GM12891 (cell line): ENCODE measurements around a stretch of chr4.

- RRBS, result no CpG with 5 or more reads among the region's 5 CpGs
Observed at GRCh38 chr4:99087880-99088126, 785 bp downstream of the ADH5 start.

DNA sequence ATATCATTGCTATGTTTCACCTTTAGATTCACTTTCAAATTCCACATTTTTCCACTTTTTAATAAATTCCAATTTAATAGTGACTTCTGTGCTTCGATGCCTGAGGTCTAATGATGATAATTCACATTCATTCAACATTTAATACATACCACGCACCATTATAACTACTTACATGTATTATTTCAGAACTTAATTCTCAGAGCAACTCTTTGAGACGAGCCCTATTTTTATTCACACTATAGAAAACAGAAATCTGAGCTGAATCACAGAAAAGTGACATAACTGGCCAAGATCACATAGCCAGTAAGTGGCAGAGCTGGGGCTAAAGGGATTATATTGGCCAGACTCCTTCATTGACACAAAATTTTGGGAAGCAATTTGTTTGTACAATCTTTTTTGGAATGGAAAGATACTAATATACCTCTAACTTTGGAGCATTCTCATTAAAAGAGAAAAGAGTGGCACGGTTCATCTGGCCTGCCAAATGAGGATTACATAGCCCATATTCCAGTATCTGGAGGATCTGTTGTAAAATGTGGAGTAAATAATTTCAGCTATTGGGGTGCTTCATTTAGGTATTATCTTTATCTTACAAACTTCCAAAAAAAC, 4.5 kb downstream of the ADH4 start:
- RRBS, result no CpG with 5 or more reads among the region's 4 CpGs

GRCh38 chr4:99828432-99828752, 11.8 kb downstream of the DAPP1 start:
- RRBS, result no CpG with 5 or more reads among the region's 1 CpG

GRCh38 chr4:99950410-99951102, 481 bp upstream of the H2AZ1 start:
- RRBS, result 2% methylated on average over 8 of the region's 51 CpGs

GRCh38 chr4:100342847-100343123, 152.5 kb upstream of the DDIT4L start:
- RRBS, result no CpG with 5 or more reads among the region's 1 CpG

DNA sequence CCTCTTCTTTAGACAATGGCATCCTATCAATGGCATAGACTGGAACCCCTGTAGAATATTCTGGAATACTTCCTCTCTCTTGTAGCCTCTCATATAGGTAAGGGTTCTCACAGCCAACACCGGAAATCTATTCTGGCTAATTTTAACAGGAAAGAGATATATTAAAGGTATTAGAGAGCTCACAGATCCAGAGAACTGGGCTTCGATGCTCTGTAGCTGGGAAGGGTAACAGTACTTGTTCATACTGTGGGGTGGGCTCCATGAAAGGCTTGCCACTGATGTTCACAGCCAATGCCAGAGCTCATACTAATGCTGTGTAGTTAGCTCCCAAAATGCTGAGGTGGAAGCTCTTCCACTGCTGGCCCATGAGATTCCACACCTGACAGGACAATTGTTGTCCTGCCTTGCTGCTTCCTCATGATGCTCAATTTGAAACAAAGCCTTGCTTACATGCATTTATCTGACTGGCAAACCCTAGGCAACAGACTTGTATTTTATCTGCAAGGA, 310.4 kb downstream of the PPP3CA start:
- RRBS, result no CpG with 5 or more reads among the region's 2 CpGs

DNA sequence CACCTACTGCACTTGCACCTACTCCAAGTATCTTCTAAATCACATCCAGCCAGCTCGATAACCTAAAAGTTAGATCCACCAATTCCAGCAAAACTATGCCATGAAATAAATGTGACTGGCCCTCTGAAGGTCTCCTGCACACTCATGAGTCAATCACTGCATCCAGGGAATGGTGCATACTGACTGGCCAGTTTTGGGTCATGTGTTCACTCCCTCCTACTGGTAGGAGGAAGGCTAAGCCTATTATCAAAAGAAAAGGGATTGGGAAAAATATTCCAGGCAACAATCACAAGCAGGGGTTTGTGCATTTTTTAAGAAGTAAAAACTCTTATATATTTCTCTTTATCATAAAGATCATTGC, 222.0 kb downstream of the PPP3CA start:
- RRBS, result no CpG with 5 or more reads among the region's 1 CpG

GRCh38 chr4:101224902-101225258, 122.4 kb downstream of the PPP3CA start:
- RRBS, result no CpG with 5 or more reads among the region's 1 CpG

GRCh38 chr4:101247103-101247419, 100.3 kb downstream of the PPP3CA start:
- RRBS, result no CpG with 5 or more reads among the region's 7 CpGs

DNA sequence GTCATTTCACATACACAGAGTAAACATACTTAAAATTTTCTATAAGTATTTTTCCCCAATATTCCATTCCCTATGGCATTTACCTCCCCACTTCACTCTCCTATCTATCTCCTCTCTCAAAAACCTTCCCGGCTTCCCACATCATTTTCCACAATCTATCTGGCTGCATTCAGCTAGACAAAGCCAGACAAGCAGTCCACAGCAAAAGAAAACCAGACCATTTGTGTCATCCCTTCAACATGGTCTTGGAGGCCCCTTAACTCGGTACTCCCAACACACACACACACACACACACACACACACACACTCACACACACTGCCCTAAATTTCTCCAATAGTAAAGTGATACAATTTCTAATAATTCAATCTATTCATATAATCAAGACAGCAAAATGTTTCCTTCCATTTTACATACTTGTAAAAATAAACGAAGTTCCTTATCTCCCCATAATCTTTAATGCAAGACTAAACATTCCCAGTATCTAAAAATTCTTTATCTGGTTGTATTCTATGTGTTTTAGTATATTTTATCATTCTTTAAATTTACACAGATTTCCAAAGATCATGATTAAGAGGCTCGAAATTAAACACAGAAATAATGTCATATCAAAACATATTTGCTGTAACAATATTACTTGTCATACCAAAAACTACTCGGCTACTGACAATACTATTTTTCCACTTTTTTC, 30.2 kb downstream of the PPP3CA start:
- RRBS, result no CpG with 5 or more reads among the region's 5 CpGs

- RRBS, result no CpG with 5 or more reads among the region's 3 CpGs
Observed at GRCh38 chr4:102546003-102546932, 45.1 kb downstream of the NFKB1 start.

DNA sequence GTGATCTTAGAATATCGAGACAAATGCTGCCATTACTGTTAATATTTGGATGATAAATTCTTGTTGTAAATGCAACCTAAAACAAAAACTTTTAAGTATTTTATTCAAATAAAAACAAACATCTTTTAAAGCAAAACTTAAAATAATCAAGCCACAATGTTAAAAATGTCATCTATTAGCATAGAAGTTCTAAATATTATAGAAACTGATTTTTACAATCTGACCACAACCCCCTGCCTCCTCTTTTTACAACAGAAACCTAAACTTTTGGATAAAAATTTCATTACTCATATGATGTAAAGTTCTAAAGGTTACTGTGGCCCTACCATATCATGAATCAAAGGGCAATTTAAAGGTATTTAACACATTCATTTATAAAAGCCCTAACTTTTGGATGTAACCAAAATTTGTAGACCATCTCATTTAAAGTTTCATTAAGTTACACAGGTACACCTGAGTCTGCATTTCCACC, 25.8 kb downstream of the UBE2D3 start:
- RRBS, result no CpG with 5 or more reads among the region's 1 CpG

- RRBS, result 0% methylated on average over 3 of the region's 30 CpGs
Observed at GRCh38 chr4:102825464-102826458, 1.6 kb downstream of the UBE2D3 start.

DNA sequence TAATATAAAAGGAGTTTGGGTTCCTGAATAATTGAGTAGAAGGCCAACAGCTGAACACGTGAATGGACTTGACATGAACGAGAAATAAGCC, 973 bp downstream of the SLC9B2 start:
- RRBS, result no CpG with 5 or more reads among the region's 2 CpGs

DNA sequence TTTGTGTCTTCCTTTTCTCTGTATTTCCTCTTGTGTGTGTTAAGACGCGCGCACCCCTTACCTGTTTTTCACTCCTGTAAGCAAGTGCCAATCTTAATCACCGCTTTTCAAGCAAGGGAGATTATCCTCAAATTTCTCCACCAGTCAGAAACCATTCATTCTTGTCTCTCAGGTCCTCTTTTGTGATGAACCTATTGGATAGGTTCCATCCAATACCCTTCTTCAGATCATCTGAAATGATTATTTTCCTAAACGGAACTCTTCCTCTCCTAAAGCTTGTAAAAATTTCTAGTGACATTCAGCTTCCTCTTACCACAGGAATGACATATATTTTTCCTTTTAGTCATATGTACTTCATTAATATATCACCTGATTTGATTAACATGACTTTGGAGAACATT, 526 bp upstream of the SLC9B2 start:
- RRBS, result no CpG with 5 or more reads among the region's 5 CpGs

DNA sequence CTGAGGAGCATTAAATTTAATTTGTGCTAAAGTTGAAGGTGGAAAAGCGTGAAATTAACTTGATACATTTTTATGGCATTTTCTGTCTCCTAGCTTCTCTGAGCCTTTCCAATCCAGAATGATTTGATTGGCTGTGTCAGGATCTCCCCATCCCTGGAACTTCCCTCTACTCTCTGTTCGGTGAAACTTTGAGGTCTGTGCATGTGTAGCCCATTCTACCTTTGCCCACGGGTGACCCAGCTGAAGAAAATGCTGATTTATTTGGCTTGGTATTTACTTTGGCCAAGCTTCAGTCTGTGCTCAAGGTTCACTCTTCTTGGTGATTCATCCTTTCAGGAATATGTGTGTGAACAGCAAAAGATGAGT, 233.6 kb upstream of the CXXC4 start:
- RRBS, result no CpG with 5 or more reads among the region's 3 CpGs

GRCh38 chr4:104966552-104967471, 179.9 kb upstream of the TET2 start:
- RRBS, result no CpG with 5 or more reads among the region's 7 CpGs

DNA sequence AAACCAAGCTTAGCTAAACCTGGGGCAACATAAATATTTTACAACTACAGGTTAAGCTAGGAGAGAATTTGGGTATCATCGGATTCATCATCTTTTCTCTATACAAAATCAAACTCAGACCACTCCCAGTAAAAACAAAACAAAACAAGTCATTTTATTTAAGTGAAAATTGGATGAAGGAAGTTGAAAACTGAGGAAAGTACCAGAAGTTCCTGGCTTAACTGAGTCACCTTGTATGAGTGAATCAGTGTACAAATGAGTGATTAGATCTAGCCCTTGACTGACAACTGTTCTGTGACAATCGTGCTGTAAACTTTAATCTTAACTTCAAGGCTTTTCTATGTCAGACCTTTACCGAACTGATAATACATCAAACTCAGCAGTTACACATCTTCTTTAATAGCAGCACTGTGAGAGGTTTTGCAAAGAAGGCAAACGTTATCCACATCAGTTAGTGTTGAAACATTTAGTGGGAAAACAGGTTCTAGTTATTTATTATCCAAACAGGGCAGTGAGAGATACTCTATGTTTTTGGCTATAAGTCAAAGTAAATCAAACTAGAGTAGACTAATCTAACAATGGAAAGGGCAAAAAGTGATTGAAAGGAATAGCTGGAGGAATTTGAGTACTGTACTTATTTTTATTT, 42.1 kb downstream of the ARHGEF38 start:
- RRBS, result no CpG with 5 or more reads among the region's 4 CpGs

- RRBS, result no CpG with 5 or more reads among the region's 2 CpGs
Observed at GRCh38 chr4:105910203-105910402, 14.8 kb downstream of the NPNT start.

DNA sequence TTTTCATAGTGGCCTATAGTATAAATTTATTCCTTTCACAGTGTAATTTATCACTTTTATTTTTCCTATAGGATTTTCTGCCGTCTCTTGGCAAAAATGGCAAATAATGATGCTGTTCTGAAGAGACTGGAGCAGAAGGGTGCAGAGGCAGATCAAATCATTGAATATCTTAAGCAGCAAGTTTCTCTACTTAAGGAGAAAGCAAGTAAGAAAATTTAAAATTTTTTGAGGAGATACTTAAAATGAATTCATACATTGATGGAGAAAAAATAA, 8.5 kb downstream of the AIMP1 start:
- RRBS, result no CpG with 5 or more reads among the region's 1 CpG